CD14-positive monocyte (primary cell): ENCODE measurements around the gene HSD3B2.

DNA sequence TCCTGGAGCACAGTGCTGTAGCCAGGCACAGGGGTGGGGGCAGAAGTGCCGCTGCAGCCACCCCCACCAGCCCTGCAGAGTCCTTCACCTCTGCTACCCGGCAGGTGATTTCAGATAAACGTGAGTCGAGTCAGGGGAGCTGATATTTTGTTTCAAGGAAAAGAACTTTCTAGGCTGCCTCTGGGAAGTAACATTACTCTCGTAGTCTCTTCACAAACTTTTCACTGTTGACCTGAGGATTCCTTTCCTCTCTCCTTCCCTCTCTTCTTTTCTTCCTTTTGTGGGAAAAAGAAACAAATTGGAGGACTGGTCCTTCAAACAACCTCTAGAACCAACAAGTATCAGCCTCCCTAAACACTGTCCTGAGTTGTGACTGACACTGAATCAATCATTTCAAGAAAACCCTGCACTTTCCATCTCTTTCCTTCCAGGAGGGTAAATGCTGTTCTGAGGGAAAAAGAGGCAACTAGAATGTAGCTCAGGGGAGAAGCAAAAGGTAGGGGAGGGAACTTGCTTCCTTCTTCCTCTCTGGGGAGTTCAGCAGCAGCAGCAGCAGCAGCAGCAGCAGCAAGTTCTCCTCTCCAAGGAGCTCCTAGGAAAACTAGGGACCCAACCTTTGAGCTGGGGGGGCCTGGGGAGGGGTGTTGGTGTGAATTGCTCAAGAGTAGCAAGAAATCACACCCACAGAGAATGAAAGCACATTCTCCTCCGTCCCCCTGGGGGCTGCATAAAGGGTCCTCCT lies 881 bp downstream of the VTCN1 start:
- CAGE, long polyA plus RNA, result no peak

GRCh38 chr1:117268669-117269557 lies 58.2 kb upstream of the VTCN1 start:
- CAGE, long polyA plus RNA, result no peak

GRCh38 chr1:117271850-117272368 lies 61.2 kb upstream of the VTCN1 start:
- CAGE, long polyA plus RNA, result no peak

DNA sequence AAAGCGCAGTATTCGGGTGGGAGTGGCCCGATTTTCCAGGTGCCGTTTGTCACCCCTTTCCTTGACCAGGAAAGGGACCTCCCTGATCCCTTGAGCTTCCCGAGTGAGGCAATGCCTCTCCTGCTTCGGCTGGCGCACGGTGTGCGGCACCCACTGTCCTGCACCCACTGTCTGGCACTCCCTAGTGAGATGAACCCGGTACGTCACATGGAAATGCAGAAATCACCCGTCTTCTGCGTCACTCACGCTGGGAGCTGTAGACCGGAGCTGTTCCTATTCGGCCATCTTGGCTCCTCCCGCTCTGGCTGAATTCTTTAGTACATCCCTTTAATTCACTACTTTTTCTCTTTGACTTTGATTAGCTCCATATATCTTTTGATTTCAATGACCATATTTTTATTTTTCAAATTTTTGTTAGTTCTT lies 8.8 kb upstream of the MAN1A2 start:
- CAGE, long polyA plus RNA, result no peak

DNA sequence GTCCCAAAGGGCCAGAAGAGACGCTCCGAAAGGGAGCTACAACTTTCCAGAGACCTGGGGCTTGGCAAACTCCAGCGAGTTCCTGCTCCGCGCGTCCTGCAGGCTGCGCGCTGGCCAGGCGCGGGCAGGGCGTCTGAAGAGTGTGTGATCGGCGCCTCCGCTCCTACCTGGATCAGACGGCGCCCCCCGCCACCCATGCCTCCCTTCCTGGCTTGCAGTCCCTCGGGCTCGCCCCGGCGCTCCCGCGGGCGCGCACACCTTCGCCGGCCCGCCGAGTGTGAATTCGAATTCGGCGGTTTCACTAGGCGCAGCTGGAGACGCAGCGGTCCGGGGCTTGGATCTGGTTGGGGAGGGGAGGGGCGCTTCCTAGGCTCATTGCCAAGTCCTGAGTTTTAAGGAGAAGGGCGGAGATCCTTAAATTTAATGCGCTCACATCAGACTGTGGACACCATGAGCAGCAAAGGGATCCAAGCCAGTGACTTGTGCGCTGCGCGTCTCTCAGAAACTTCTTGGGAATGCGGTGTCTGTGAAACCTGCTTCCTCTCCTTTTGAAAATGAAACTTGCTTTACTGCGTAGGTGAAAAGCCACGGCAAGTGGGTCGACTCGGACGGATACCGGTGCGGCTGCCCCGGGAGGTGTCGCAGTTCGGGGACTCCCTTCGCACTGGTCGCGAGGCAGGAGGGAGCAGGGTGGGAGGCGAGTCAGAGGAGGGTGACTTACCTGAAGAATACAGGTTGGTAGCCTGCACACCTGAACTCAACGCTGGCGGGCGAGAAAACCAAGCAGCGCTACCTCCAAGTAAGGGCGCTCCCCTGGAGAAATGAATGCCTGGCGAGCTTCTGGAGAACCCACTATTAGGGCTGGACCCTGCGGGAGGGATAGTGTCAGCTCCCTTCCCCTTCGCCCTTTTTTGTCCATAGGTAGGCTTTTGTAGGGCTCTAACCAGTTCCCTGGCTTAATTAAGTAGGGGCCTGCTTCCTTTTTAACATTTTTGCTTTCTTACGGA lies 831 bp downstream of the TENT5C start:
- CAGE, long polyA plus RNA, result no peak

- CAGE, long polyA plus RNA, result no peak
Measured at GRCh38 chr1:117607383-117608212, 1.8 kb downstream of the TENT5C start.

GRCh38 chr1:117630670-117631108 lies 24.8 kb downstream of the TENT5C start:
- CAGE, long polyA plus RNA, result no peak

GRCh38 chr1:117632708-117632937 lies 26.8 kb downstream of the TENT5C start:
- CAGE, long polyA plus RNA, result no peak

DNA sequence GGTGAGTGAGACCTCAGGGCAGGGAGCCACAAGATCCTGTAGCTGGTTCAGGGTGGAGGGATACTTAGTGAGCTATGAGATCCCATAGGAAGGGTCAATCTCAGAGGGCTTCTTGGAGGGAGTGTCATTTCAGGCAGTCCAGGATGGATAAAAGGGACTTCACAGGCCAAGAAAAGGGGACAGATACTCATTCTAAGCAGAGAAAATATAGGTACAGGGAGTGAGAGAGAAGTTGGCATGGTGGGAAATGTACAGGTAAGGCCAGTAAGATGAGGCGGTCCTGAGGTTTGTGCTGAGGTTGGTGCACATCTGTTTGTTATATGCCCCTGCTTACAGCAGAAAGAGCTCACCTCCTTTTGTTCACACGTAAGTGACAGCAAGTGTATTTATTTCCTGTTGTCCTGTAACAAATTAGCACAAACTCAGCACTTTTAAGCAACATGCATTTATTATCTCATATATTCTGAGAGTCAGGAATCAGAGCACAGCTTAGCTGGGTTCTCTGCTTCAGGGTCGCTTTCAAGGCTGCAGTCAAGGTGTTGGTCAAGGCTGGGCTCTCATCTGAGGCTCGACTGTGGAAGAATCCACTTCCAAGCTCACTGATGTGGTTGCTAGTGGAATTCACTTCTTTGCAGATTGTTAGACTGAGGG lies 45.7 kb downstream of the TENT5C start:
- CAGE, long polyA plus RNA, result no peak

GRCh38 chr1:117656055-117656931 lies 50.4 kb downstream of the TENT5C start:
- CAGE, long polyA plus RNA, result no peak

DNA sequence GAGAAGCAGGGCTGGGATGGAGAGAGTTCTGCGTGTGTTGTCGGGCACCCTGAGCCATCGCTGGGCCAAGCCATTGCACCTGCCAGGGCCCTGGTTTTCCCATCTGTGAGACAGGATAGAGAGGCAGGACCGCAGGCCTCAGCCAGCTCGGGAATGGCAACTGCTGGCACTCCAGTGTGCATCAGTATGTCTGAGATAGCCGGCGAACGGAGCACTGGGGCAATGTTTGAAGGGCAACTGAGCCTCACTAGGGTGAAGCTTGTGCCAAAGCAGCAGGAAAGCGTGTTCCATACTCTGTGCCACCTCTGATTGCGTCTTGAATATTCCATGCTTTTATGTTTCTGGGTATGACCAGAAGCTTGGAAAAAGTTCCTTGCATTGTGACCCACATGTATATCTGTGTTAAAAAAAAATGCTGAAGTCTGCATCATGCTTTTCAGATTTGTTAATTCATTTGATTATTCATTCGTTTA lies 67.0 kb downstream of the TENT5C start:
- CAGE, long polyA plus RNA, result no peak

DNA sequence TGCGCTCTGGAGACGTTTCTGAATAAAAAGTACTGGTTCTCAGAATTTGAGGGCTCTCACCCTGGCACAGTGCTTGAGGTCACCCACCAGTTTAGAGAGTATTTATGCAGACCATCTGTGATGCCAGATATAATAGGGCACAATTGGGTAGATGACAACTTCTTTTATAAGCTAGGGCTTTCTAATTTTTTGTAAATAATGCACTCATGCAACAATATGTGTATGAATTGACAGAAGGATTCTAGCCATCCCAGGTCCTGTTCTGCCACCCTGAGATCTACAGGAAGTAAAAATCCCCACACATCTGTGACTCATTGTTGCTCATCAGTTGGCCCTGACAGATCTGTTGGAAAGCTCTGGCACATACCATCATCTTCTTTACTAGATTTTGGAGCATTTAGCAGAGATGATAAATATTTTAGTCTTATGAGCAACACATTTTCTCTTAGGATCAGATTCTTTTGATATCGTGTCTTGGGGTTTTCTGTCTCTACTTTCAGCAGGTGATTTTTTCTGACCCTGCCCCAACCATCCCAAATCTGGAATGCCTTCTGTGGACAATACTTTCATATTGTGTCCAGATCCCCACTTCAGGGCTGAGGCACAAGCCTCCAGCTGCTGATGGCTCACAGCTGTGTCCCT lies 103.0 kb downstream of the GDAP2 start:
- CAGE, long polyA plus RNA, result no peak

DNA sequence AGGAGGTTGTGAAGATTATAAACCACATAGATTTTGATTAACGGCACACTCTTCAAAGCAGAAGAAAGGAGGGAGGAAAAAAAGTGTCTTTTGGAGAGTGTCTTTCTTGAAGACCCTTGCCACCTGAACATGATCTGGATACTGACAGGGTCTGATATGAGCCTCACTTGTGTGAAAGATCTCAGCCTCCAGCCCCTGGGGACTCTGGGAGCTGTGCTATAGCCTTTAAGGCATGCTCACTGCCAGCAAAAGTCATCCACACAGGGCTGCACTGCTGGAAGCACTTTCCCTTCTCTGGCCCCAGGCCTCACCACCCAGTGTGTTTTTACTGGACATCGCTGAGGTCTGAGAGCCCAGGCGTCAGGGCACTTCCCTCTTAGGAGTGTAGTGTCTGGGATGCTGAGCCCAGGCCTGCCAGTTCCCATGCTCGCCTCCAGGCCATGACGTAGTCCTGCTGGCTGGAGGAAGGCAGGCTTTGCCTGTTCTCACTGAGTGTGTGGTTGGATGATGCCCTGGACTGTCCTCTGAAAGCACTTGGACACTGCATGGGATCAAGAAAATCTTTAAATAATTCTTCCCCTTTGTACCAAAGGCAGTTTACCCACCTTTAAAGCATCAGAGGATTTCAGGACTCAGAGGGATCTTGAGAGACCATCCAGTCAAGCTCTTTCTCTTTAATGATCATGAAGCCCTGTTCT lies 101.2 kb downstream of the GDAP2 start:
- CAGE, long polyA plus RNA, result no peak

GRCh38 chr1:117930439-117931075 lies 1.0 kb downstream of the WDR3 start:
- CAGE, long polyA plus RNA, result no peak

GRCh38 chr1:118186929-118187216 lies 1.8 kb upstream of the SPAG17 start:
- CAGE, long polyA plus RNA, result no peak

DNA sequence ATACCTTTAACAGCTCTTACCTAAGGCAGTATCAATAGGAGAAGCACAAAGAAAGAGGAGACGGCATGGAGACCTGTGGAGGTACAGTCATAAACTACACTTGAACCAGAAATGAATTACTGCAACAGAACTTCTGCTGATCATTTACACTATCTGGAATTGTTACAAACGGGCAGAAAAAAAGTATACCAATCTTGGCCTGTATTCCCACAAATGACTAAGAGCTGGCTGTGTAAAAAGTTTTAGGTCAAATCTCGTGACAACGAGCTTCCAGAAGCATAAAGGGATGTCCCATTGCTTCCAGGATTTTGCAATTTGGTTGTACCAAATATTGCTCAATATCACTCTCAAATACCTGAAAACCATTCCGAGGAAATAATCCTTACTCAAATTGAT lies 175.7 kb downstream of the TBX15 start:
- CAGE, long polyA plus RNA, result no peak

DNA sequence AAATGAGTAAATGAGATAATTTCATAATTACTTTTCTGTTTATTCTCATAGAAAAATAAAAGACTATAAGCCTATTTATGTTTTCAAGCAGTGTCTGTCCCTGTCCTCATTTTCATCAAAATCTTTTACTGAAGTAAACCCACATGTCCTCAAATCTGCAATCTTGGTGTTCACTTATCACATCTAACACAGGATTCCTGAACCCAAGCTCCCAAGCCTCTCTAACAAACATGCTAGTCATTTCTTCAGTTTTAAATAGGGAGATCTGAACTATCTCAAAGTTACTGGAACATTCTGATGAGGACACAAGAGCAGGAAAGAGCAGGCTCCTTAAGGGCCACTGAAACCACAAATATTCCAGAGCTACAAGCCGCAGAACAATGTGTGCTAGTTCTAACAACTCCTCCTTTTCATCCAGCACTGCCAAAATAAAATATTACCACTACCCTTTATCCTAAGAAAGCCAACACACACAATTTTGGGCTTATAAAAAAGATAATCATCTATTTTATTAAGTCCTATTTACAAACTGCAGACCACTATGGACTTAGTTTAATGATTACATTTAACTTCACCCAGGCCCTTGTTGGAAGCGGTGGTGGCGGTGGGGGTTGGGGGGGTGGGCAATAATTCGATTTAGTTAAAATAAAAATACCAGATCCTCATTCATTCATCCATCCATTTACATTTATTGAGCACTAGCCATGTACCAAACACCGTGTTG lies 38.8 kb downstream of the WARS2 start:
- CAGE, long polyA plus RNA, result no peak

DNA sequence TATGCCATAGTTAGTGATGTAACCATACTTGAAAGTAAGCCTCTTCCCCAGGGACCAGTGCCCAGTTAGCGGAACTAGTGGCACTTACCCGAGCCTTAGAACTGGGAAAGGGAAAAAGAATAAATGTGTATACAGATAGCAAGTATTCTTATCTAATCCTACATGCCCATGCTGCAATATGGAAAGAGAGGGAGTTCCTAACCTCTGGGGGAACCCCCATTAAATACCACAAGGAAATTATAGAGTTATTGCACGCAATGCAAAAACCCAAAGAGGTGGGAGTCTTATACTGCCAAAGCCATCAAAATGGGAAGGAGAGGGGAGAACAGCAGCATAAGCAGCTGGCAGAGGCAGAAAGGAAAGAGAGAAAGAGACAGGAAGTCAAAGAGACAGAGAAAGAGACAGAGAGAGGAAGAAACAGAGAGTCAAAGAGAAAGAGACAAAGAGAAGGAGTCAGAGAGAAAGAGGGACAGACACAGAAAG lies 37.0 kb upstream of the WARS2 start:
- CAGE, long polyA plus RNA, result no peak

DNA sequence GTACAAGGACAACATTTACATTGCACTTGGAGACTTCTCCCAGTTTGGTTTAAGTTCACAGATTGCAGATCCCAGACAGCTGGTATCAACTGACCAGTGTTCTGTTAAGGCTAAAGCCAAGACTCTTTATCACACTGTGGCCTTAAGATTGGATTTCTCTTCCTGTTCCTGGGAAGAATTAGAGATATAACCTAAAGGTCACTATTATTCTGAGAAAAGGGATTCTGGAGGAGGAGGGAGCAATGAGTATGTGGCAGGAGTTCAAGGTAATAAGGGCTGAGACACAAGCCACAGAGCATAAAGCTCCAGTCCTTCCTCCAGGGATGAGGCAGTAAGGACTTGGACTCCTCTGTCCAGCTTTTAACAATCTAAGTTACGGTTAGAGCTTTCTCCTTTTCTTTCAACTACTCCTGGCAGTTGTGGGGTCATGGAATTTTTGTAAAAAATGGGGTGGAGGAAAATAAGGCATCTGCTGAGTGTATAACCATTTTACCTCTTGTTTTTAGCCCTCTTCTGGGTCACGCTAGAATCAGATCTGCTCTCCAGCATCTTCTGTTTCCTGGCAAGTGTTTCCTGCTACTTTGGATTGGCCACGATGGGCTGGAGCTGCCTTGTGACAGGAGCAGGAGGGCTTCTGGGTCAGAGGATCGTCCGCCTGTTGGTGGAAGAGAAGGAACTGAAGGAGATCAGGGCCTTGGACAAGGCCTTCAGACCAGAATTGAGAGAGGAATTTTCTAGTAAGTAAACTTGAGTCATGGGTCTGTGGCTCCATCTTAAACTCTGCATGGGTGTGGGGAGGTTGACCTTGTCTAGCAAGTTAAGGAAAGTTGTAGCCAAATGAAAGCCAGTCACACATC lies at the start of gene HSD3B2:
Gene HSD3B2, plus strand, starts transcription at position 326 of the 857 bp plus-strand sequence.
- CAGE, long polyA plus RNA, result no peak

DNA sequence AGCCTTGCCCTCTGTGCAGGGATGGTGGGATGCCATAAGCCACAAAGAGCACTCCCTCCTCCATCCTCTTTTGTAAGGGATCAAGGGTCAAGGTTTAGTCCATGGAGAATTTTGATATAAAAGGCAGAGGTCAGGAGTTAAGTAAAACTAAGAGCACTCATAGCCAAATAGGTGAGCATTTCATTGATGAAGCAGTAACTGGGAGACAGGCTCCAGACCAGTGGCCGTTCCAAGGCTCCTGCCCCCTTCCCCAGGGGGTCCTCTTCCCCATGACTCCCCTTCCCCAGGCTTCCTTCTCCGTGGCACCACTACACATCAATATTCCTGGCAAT lies 17.5 kb downstream of the PHGDH start:
- CAGE, long polyA plus RNA, result no peak